ENCODE measurements around a stretch of chr1.

DNA sequence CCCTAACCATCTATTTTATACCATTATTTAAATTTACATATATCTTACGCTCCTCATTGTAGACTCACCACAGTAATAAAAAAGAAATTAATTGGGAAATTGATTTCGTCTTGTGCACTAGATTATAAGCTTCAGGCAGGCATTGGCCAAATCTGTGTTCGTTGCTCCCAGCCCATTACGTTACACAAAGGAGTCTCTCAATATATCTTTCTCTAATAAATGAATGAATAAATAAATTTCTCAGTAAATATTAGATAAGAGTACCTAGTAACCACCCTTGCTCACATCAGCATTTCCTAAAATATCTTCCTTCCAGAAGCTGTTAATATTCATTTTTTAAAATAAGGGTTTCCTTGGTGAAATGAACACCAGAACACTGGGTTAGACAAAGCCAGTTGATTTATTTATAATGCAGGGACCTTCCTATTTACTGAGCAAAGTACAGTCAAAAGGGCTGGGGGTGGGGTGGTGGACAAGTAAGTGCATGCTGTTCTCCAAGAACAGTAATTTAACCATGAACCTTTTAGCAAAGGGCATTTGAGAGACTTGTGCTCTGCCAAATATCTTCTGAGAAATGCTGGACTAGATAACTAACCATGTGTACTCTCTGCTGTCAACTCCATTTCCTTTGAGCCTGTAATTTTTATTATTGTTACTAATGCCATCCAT, 100.3 kb downstream of the OMA1 start:
- PRO-cap, 2 experiments: no peak in any of the 2 experiments

GRCh38 chr1:58572723-58573080, 4.3 kb downstream of the TACSTD2 start:
- PRO-cap, 2 experiments: no peak in any of the 2 experiments

GRCh38 chr1:58576285-58576842, 688 bp downstream of the TACSTD2 start:
- PRO-cap, 2 experiments: no peak in any of the 2 experiments

DNA sequence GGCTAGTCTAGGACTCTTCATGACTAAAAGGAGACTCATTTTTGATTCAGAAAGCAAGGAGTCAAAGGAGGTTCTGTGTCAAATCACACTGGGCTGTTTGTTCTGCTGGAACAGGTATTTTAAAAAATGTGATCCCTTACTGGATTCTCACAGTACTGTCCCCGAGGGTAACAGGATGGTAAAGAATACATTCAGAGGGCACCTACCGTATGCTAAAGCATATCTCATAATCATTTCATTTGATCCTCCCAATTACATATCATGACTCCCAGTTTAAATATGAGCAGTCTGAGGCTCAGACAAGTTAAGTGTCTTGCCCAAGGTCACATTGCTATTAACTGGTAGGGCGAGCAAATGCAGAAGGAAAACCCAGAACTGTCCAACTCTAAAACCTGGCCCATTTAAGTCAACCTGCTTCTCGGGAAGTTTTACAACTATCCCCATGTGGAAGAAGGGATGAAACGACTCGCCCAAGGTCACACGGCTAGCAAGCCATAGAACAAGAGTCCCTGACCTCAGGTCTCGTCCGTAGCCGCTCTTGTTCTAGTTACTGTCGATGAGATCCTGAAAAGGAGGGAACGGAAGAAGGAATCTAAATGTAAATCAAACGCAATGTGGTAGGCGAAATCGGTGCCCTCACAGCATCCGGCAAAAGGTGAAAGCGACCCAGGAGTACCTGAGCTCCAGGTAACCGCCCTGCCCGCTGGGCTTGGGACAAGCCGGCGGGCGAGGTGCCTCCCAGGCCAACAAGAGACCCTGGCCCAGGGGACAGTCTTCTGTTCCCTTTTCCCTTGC, 556 bp downstream of the MYSM1 start:
- PRO-cap, 2 experiments: no peak in any of the 2 experiments

GRCh38 chr1:58782725-58783648, 860 bp downstream of the JUN start:
- PRO-cap, 2 experiments: peak in 2 of 2 experiments; most common plus-strand start chr1:58783557 (in 2); most common minus-strand start chr1:58782764 (in 1)

DNA sequence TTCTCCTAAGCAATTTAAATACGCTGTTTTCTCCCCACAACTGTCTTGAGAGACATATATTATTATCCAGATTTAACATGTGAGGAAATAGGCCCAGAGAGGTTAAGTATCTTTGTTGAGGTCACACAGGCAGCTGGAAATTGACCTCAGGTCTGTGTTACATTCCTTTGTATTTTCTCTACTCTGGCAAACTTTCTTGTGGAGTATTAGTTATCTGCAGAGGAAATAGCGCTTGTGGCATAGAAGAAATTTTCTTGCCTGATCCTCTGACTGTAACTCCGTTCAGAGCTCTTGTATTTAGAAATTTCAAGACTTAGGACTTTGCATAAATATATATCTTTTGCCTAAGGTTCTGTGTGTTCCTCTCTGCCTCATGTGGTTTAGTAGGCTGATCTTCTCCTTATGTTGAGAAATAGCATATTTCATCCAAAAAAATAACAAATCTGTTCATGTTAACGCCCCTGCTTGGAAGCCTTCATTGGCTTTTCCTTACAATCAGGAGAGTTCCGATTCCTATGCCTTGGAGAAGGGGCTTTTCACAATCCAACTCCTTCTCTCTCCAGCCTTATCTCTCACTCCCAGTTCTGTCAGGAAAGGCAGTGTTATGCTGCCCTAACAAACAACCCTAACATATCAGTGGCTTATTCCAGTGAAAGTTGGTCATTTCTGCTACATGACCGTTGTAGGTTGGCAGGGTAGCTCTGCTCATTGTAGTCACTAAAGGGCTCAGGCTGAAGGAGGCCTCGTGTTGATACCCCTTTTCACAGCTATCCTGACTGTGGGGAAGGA, 2.5 kb upstream of the JUN start:
- PRO-cap, 2 experiments: no peak in any of the 2 experiments

GRCh38 chr1:58793424-58793789, 9.6 kb upstream of the JUN start:
- PRO-cap, 2 experiments: no peak in any of the 2 experiments

GRCh38 chr1:58814144-58815002, 30.5 kb upstream of the JUN start:
- PRO-cap, 2 experiments: peak in 1 of 2 experiments; most common minus-strand start chr1:58814838 (in 1)

- PRO-cap, 2 experiments: no peak in any of the 2 experiments
Observed at GRCh38 chr1:58848891-58849236, 65.0 kb upstream of the JUN start.

DNA sequence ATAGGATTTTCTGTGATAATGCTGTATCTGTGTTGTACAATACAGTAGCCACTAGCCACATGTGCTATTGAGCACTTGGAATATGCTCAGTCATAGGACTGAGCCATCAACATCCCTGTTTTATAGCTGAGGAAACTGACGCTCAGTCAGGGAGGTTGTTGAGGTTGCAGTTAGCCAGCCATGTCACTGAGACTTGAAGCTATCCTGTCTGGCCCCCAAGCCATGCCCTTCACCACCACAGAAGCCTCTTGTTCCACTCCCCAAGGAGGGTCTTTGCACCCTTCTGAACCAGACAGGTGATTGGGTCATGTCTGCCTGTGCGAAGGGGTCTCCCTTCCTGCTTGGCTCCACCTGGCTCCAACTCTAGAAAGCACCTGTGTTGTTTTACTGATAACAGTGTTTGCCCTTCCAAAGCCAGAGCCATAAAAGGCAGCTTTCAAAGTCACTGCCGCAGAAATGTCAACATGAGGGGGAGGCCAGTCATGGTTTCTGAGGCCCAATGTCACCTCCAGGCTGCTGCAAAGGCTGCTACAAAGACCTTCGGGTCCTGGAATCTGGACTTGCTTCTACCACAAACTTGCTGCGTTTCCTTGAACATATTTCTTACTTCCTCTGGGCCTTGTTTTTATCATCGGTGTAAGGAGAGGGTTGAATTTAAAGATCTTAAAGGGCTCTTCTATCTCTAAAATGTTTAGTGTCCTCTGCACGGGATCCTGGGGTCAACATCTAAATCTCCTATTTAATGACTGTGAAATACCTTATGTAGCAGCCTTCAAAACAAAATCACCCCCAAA, 101.4 kb upstream of the JUN start:
- PRO-cap, 2 experiments: no peak in any of the 2 experiments

DNA sequence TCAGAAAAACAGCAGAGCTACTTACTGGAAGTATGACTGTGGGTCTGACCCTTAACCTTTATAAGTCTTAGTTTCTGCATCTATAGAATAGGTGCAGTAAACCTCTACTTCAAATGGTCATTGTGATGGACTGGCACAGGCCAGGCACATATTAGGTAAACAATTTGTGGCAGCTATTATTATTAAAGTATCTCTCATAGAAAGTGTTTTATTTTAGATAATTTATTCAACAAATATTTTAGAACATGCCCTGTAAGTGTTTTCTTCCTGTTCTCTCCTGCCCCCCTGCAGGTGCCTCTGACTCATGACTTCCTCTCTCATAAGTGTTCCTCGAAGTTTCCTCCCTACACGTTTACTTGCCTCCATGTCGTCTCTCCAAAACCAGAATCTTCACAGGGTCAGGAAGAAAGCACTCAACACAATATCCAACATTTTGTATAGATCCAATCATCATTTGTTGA, 224.7 kb upstream of the FGGY start:
- PRO-cap, 2 experiments: no peak in any of the 2 experiments

DNA sequence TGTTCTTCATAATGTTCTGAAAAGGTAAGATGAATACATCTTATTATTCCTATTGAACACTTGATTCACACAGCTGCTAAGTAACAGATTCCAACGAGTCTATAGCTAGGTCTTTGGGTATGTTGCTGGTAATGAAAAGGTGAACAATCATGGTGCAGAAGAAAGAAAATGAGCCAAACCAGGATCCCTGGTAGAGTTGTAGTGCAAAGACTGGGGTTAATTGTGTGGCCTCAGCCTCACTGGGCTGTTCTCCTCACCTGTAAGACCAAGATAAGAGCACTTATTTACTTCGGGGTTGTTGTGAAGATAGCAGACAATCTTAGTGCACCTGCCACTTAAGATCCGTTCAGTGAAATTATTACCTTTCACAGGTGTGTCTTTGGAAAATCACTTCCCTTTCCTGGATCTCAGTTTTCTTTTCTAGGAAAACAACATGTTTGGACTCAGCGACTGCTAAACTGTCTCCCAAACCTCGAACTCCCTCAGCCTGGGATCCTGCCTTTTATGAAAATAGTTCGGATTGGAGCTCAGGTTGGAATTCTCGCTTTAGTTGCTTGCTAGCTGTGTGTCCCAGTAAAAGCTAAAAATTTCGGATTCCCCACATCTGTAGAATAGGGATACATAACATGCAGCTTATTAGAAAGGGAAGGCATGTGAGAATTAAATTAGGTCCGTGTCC, 1.2 kb upstream of the FGGY start:
- PRO-cap, 2 experiments: no peak in any of the 2 experiments

- PRO-cap, 2 experiments: peak in 1 of 2 experiments; most common minus-strand start chr1:59427282 (in 1)
Observed at GRCh38 chr1:59427013-59427599, 130.2 kb downstream of the FGGY start.

DNA sequence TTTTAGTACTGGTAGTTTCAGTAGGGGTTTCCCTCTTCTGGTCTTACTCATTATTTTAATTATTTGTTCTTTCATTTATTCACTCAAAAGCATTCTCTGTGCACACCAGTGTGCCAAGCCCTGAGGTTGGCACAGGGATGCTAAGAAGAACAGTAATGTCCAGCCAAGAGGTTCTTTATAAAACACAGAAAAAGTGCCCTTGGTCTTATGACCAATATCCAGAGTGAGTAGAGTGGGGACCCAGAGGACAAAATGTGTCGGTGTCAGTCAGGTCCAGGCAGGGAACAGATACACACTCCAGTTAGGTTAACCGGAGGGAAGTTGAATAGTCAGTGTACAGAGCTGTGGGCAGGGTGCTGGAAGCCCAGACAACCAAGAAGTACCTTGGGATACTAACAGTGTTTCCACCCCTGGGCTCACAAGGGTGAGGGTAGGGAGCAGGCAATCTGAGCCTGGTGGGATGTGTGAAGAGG, 143.7 kb upstream of the HOOK1 start:
- PRO-cap, 2 experiments: no peak in any of the 2 experiments

GRCh38 chr1:59986417-59986939, 59.9 kb upstream of the CYP2J2 start:
- PRO-cap, 2 experiments: no peak in any of the 2 experiments

GRCh38 chr1:60281189-60281960, 207.8 kb upstream of the C1orf87 start:
- PRO-cap, 2 experiments: no peak in any of the 2 experiments

DNA sequence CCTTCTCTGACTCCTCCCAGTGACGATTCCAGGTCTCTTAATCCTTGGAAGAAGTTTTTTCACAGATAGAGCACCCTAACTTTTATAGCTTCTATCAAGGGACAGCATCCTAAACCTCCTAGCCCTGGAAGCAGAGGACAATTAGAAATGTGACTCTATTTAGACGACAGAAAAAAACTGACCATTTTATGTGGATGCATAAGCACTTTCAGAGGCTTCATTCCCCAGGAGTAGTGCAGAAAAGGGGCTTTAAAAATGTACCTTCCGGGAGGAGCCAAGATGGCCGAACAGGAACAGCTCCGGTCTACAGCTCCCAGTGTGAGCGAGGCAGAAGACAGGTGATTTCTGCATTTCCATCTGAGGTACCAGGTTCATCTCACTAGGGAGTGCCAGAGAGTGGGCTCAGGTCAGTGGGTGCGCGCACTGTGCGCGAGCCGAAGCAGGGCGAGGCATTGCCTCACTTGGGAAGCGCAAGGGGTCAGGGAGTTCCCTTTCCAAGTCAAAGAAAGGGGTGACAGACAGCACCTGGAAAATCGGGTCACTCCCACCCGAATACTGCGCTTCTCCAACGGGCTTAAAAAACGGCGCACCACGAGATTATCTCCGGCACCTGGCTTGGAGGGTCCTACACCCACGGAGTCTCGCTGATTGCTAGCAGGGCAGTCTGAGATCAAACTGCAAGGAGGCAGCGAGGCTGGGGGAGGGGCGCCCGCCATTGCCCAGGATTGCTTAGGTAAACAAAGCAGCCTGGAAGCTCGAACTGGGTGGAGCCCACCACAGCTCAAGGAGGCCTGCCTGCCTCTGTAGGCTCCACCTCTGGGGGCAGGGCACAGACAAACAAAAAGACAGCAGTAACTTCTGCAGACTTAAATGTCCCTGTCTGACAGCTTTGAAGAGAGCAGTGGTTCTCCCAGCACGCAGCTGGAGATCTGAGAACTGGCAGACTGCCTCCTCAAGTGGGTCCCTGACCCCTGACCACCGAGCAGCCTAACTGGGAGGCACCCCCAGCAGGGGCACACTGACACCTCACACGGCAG, 416.6 kb upstream of the C1orf87 start:
- PRO-cap, 2 experiments: no peak in any of the 2 experiments

DNA sequence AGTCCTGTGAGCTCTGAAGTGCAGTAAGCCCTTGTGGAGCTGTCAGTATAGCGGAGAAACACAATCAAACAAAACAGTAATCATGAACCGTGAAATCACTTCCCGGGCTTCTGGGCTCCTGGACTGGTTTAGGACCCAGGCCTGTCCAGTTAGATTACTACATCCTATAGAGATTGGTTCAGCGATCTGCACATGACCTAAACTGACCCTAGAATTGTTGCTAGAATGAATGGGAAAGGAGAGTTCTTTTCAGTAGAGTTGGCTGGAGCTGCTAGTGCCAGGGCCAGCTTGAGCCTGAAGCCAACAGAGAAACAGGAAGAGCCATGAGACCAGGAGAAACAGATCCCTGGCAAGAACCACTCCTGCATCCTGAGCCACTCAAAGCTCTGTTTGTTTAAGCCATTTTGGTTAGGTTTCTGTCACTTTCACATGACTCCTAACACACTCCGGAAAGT, 474.2 kb upstream of the C1orf87 start:
- PRO-cap, 2 experiments: no peak in any of the 2 experiments

DNA sequence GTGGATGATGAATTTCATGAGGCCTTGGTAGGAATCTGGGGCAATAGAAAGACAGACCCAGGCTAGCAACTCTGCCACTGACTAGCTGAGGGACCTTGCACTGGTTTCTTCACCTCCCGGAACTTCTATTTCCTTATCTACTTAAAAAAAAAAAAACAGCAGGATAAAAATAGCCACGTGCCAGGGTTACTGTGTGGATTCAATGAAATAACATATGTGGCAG, 158.6 kb upstream of the NFIA start:
- PRO-cap, 2 experiments: no peak in any of the 2 experiments

GRCh38 chr1:61123218-61123834, 41.0 kb downstream of the NFIA start:
- PRO-cap, 2 experiments: no peak in any of the 2 experiments

Measured in psoas muscle (tissue), 2 donors.